Temporal lobe (tissue), 2 donors: Measurements from ENCODE around the gene PRCP.

- RAMPAGE, long total RNA: no peak
These were observed 1.2 kb downstream of the TSKU start for GRCh38 chr11:76784058-76785067.

GRCh38 chr11:76786219-76786614 is 3.1 kb downstream of the TSKU start:
- RAMPAGE, long total RNA: no peak

GRCh38 chr11:76788231-76789248 is 5.4 kb downstream of the TSKU start:
- RAMPAGE, long total RNA: no peak

DNA sequence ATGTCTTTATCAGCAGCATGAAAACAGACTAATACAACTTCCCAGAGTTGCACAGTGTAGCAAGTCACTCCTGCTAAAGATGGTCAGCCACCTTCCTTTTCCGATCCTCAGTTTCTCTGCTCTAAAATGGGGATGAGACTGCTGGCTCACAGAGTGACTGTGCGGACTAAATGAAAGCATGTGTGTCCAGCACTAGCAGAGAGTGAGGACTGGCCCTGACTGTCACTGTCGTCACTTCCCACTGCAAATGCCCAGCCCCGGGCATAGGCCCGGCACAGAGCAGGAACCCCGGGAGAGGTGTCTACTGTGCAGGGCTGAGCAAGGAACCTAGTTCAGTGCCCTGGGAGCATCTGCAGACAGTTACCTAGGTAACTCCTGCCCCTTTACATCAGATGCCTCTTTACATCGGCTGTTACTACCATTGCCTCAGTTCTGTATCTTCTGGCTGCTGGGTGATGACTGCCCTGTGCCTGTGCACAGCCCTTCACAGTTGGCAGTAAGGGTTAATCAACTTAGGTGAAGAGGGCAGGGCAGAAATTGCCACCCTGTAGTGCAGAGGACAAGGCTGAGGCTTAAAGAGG is 9.8 kb downstream of the TSKU start:
- RAMPAGE, long total RNA: no peak

GRCh38 chr11:76801767-76802350 is 18.7 kb downstream of the TSKU start:
- RAMPAGE, long total RNA: no peak

DNA sequence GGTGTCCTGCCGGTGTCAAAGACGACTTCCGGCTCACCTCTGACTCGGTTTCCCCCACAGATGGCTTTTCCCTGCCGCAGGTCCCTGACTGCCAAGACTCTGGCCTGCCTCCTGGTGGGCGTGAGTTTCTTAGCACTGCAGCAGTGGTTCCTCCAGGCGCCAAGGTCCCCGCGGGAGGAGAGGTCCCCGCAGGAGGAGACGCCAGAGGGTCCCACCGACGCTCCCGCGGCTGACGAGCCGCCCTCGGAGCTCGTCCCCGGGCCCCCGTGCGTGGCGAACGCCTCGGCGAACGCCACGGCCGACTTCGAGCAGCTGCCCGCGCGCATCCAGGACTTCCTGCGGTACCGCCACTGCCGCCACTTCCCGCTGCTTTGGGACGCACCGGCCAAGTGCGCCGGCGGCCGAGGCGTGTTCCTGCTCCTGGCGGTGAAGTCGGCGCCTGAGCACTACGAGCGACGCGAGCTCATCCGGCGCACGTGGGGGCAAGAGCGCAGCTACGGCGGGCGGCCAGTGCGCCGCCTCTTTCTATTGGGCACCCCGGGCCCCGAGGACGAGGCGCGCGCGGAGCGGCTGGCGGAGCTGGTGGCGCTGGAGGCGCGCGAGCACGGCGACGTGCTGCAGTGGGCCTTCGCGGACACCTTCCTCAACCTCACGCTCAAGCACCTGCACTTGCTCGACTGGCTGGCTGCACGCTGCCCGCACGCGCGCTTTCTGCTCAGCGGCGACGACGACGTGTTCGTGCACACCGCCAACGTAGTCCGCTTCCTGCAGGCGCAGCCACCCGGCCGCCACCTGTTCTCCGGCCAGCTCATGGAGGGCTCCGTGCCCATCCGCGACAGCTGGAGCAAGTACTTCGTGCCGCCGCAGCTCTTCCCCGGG is 5.5 kb downstream of the B3GNT6 start:
- RAMPAGE, long total RNA: no peak

DNA sequence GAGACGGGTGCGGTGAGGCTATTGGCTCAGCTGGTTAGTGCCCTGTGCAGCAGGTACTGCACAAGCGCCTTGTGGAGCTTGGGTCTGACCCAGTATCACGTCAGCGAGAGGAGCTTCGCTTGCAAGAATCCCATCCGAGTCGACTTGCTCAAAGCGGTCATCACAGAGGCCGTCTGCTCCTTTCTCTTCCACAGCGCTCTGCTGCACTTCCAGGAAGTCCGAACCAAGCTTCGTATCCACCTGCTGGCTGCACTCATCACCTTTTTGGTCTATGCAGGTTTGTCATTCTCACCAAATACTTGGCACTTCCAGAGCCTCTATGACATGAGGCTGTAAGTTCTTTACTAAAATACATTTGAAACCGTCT is 565 bp downstream of the AQP11 start:
- RAMPAGE, long total RNA: no peak

- RAMPAGE, long total RNA: no peak
These were observed 826 bp downstream of the CLNS1A start for GRCh38 chr11:77636602-77637334.

DNA sequence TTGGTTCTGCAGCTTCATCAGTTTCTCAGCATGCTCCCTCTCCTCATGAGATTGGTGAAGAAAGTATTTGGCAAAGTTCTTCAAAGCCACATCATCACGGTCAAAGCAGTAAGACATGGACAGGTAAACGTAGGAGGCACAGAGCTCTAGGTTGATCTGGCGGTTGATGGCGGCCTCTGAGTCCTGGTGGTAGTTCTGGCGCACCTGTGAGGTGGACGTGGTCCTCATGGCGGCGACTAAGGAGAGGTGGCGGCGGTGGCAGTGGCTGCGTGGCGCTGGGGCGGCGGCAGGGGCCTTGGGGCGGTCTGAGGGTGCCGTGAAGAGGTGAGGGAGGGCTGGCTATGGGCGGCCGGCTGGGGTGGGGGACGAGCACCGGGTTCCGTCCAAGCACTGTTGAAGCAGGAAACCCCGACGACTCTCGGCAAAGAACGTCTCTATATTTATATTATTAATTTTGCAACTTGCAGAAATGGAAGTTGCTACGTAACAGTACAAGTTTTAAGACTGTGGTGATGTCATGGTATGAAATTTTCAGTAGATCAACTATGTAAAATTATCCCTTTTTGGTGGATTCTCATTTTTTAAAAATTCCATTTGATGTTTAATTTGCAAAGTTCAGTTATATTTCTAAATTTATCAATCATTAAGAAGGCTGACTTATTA is 85.6 kb downstream of the RSF1 start:
- RAMPAGE, long total RNA: no peak

- RAMPAGE, long total RNA: no peak
These were observed 7.3 kb upstream of the KCTD14 start for GRCh38 chr11:78030362-78030855.

GRCh38 chr11:78046126-78046697 is 17.4 kb upstream of the THRSP start:
- RAMPAGE, long total RNA: no peak

- RAMPAGE, long total RNA: no peak
These were observed 19.3 kb upstream of the ALG8 start for GRCh38 chr11:78158757-78159038.

DNA sequence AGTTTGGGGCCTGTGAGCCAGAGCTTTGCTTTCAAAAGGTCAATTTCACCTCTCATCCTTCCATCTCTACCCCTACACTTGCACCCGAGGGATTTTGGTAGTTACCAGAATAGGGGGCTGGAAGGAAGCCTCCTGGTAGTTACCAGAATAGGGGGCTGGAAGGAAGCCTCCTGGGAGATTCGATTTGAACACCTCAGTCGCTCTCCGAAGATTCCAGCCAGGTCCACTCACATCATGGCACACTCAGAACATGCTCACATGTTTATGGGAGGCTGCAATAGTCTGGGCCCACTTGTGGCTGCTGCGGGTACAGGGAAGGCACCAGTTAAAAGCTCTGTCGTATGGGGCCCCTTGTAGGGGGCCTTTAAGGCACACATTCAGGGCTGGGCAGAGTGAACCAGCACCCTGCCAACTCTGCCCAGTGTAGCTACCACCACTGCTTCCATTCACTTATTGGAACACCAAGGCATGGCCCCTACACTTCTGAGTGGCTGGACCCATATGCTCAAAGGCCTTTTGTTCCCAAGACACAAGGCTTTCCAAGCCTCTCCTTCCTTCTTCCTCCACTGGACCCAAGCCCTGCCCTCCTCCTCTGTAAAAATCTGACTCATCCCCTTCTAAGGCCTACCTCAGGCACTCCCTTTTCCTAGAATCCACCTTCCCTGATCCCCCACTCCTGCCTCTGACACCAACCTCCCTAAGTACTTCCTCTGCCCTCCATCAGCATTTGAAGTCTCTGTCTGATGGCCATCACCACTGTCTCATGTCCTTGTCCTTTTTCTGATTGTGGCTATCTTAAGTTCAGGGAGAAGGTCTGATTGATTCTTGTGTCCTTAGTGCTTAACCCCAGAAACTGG is 28.0 kb downstream of the USP35 start:
- RAMPAGE, long total RNA: no peak

DNA sequence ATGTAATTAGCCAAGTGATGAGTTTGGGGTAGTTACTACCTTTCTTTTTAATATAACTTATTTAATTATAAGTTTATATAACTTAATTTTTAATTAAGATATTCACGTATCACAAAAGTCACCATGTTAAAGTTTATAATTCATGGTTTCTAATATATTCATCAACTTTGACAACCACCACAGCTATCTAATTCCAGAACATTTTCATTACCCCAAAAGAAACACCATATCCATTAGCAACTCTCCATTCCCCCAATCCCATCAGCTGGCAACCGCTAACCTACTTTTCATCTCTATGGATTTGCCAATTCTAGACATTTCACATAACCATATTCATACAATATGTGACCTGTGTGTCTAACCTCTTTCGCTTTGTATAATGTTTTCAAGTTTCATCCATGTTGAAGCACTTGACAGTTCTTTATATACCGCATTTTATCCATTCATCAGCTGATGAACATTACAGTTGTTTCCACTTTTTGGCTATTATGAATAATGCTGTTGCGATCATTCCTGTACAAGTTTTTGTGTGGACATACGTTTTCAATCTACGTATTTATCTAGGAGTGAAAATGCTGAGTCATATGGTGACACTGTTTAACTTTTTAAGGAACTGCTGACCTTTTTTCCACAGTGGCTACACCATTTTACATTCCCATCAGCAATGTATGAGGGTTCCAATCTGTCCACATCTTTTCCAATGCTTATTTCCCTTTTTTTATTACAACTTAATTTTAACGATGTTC is 6.5 kb upstream of the GAB2 start:
- RAMPAGE, long total RNA: no peak

DNA sequence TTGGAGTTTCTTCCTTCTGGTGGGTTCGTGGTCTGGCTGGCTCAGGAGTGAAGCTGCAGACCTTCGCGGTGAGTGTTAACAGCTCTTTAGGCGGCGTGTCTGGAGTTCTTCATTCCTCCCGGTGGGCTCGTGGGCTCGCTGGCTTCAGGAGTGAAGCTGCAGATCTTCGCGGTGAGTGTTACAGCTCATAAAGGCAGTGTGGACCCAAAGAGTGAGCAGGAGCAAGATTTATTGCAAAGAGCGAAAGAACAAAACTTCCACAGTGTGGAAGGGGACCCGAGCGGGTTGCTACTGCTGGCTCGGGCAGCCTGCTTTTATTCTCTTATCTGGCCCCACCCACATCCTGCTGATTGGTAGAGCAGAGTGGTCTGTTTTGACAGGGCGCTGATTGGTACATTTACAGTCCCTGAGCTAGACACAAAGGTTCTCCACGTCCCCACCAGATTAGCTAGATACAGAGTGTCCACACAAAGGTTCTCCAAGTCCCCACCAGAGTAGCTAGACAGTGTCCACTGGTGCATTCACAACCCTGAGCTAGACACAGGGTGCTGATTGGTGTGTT is 46.5 kb upstream of the GAB2 start:
- RAMPAGE, long total RNA: no peak

DNA sequence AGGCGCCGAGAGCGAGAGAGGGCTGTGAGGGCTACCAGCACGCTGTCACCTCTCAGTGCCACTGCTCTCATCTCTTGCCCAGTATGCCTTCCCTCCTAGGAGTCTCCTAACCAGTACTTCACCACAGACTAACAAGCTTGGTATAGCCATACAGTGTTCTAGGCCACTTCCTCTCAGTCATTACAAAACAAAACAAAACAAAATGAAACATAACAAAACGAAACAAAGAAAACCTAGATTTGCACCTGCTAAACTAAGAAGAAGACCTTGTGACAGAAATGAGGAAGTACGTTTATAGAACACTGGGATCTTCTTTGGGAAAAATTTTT is 47.8 kb upstream of the GAB2 start:
- RAMPAGE, long total RNA: no peak

DNA sequence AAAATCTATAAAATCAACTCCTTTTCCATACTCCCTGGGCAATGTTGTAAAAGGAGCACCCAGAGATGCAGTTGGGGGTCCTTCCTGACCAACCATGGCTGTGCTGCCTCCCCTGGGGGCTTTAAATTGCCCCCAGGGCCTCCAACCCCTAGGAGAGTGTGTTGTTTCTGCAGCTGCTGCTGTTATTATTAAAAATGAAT is 302.8 kb upstream of the NARS2 start:
- RAMPAGE, long total RNA: no peak

- RAMPAGE, long total RNA: no peak
These were observed 391.0 kb downstream of the TENM4 start for GRCh38 chr11:79049738-79050272.

- RAMPAGE, long total RNA: start-site peak on the minus strand at chr11:82900426-82900438, 139 and 48 reads in 2 replicates
These were observed at the start of gene PRCP for GRCh38 chr11:82900252-82901237. PRCP (minus strand) TSS chr11:82900430.

- RAMPAGE, long total RNA: no peak
These were observed 37.6 kb downstream of the RAB30 start for GRCh38 chr11:83033865-83034751.